Skeletal muscle tissue (tissue), 7 donors: ENCODE results near the genes BLM, FURIN and SV2B.

GRCh38 chr15:90460336-90460902 lies 69.3 kb upstream of the CRTC3 start:
- PRO-cap, 3 experiments: no peak in any of the 3 experiments
- RAMPAGE, long total RNA: no peak
- RRBS, 2 experiments: no CpG with 5 or more reads among the region's 7 CpGs

DNA sequence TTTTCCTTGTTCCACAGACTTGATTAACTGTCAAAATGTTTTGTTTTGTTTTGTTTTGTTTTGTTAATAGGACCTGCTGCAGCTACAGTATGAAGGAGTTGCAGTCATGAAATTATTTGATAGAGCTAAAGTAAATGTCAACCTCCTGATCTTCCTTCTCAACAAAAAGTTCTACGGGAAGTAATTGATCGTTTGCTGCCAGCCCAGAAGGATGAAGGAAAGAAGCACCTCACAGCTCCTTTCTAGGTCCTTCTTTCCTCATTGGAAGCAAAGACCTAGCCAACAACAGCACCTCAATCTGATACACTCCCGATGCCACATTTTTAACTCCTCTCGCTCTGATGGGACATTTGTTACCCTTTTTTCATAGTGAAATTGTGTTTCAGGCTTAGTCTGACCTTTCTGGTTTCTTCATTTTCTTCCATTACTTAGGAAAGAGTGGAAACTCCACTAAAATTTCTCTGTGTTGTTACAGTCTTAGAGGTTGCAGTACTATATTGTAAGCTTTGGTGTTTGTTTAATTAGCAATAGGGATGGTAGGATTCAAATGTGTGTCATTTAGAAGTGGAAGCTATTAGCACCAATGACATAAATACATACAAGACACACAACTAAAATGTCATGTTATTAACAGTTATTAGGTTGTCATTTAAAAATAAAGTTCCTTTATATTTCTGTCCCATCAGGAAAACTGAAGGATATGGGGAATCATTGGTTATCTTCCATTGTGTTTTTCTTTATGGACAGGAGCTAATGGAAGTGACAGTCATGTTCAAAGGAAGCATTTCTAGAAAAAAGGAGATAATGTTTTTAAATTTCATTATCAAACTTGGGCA lies 29.6 kb upstream of the CRTC3 start:
- PRO-cap, 3 experiments: no peak in any of the 3 experiments
- RAMPAGE, long total RNA: no peak
- RRBS, 2 experiments: no CpG with 5 or more reads among the region's 4 CpGs

DNA sequence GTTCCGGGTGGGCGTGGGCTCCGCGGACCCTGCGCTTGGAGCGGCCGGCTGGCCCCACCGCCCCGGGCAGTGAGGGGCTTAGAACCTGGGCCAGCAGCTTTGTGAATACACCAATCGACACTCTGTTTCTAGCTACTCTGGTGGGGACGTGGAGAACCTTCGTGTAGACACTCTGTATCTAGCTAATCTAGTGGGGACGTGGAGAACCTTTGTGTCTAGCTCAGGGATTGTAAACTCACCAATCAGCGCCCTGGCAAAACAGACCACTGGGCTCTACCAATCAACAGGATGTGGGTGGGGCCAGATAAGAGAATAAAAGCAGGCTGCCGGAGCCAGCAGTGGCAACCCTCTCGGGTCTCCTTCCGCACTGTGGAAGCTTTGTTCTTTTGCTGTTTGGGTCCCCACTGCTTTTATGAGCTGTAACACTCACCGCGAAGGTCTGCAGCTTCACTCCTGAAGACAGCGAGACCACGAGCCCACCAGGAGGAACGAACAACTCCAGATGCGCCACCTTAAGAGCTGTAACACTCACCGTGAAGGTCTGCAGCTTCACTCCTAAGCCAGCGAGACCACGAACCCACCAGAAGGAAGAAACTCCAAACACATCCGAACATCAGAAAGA lies 18.6 kb upstream of the CRTC3 start:
- PRO-cap, 3 experiments: no peak in any of the 3 experiments
- RAMPAGE, long total RNA: no peak
- RRBS, 2 experiments: no CpG with 5 or more reads among the region's 27 CpGs

DNA sequence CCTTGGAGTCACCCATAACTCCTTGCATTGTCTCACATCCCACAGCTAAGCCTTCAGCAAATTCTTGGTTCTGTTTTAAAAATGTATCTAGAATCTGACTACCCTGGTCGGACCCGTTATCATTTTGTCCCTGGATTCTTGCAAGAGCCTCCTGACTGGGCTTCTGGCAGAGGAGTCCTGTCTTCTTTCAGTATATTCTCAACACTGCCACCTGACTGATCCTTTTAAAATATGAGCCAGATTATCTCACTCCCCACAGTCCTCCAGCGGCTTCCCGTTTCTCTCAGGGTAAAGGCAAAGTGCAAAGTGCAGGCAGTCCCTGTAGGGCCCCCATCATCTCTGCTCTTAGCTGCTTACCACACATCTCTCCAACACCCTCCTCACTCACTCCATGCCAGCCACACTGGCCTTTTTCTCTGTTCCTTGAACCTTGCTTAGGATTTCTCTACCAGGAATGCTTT lies 28.4 kb downstream of the CRTC3 start:
- PRO-cap, 3 experiments: no peak in any of the 3 experiments
- RAMPAGE, long total RNA: no peak
- RRBS, 2 experiments: no CpG with 5 or more reads among the region's 4 CpGs

DNA sequence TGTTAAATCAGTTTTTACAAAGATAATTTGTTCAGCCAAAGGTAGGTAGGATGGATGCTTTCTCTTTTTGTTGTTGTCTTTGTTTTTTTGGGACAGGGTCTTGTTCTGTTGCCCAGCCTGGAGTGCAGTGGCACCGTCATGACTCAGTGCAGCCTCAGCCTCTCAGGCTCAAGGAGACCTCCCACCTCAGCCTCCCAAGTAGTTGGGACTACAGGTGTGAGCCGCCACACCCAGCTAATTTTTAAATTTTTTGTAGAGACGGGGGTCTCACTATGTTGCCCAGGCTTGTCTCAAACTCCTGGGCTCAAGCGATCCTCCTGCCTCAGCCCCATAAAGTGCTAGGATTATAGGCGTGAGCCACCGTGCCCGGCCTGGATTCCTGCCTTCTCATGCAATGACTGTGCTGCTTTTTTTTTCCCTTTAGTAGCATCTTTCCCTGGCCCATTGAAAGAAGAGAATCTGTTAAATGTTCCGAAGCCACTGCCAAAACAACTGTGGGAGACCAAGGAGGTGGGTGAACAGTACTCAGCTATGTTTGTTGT lies 87.8 kb downstream of the CRTC3 start:
- PRO-cap, 3 experiments: no peak in any of the 3 experiments
- RAMPAGE, long total RNA: no peak
- RRBS, 2 experiments: no CpG with 5 or more reads among the region's 8 CpGs

GRCh38 chr15:90716676-90717671 lies at the start of gene BLM:
Gene BLM (plus strand): TSS chr15:90717346.
- PRO-cap, 3 experiments: peak in 3 of 3 experiments; most common plus-strand start chr15:90717345 (in 1); most common minus-strand start chr15:90717122 (in 2)
- RAMPAGE, long total RNA: no peak
- RRBS, 2 experiments: 1 to 3% methylated on average over 18 to 19 of the region's 67 CpGs

- PRO-cap, 3 experiments: no peak in any of the 3 experiments
- RAMPAGE, long total RNA: no peak
- RRBS, 2 experiments: no CpG with 5 or more reads among the region's 17 CpGs
These were observed 50.2 kb upstream of the FURIN start for GRCh38 chr15:90818014-90818801.

DNA sequence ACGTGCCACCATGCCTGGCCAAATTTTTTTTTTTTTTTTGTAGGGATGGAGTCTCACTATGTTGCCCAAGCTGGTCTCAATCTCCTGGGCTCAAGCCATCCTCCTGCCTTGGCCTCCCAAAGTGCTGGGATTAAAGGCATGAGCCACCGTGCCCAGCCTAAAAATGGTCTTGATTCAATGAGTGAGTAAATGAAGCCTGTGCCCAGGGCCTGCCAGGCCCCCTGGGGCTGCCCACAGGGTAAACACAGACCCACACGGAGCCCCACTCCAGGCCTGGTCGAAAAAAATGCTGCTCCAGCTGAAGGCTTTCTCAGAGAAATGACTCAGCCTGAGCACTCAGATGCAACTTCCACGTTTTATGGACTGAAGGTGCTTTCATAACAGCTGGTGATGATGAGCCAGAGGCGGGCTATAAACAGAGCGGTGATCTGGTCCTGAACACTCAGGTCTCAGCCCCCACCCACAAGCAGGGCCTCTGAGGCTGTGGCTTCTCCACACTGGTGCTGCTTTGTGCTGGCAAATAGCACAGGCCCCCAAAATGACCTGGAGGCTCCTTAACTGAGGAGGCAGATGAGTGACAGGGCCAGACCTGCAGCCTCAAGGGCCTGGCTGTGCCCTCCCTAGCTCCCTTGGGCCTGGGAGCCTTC lies 23.3 kb upstream of the FURIN start:
- PRO-cap, 3 experiments: no peak in any of the 3 experiments
- RAMPAGE, long total RNA: no peak
- RRBS, 2 experiments: no CpG with 5 or more reads among the region's 7 CpGs

DNA sequence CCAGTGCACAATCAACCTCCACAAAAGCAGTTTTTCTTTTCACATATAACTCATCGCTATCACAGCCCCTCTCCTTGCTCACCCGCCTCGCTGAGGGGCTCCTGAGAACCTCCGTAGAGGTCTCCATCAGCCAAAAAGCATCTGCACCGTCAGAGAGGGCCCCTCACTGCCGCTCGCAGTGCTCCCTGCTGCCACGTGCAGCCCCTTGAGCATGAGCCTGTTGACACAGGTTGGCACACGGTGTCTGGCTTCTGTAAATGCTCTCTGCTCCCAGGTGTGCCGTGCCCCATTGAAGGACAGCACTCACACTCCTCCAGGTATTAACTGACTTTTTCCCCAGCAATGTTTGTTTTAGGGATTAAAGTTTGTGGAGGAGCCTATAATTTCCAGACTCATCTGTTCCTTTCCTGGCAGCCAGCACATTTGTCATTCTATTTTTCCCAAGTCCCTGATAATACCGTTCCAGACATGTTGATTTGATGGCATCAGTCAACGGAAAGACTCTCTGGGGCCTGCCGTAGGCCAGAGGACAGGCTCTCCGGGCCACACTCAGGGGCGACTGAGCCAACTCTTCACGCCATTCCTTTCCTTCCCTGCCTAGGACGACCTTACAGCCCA lies 2.1 kb upstream of the FURIN start:
- PRO-cap, 3 experiments: no peak in any of the 3 experiments
- RAMPAGE, long total RNA: no peak
- RRBS, 2 experiments: no CpG with 5 or more reads among the region's 17 CpGs

DNA sequence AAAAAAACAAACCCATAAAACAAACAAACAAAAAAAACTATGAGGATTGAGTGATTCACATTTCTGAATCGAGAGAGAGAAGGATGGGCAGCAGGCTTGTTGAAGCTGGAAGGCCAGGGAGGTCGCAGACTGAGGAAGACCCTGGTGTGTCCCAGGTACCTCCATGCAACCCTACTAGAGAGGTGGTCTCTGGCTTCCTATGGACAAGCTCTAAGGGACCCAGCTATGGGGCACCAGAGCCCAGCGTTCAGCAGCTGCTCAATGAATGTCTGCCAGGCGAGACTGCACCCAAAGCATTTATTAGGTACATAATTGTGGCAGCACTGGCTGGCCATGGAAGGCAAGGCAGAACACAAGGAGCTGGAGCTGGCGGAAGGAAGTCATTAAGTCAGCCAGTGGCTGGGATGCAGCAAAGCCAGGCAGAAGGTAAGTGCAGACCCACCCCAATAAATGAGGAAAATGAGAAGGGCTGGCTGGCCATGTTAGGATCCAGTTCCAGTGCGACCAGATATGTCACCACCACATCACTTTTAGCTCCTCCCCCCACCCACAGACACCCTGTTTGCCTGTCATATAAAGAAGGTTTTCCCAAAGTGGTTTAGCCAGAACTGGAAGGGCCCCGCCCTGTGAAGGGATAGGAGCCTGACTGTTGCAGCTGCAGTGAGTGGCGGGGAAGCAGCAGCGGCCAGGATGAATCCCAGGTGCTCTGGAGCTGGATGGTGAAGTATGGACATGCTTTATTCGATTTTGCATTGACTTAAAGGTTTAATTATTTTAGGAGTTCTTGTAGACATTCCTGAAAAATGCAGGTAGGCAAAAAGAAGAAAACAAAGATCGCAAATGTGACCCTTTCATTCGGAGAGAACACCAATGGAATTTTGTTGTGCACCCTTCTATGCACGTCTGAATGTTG lies at the start of gene FURIN:
TSS of gene FURIN (plus strand) at position 601 of the 913 bp plus-strand sequence.
- PRO-cap, 3 experiments: peak in 2 of 3 experiments; most common plus-strand start position 663 of the sequence (in 2)
- RAMPAGE, long total RNA: no peak
- RRBS, 2 experiments: no CpG with 5 or more reads among the region's 13 CpGs

DNA sequence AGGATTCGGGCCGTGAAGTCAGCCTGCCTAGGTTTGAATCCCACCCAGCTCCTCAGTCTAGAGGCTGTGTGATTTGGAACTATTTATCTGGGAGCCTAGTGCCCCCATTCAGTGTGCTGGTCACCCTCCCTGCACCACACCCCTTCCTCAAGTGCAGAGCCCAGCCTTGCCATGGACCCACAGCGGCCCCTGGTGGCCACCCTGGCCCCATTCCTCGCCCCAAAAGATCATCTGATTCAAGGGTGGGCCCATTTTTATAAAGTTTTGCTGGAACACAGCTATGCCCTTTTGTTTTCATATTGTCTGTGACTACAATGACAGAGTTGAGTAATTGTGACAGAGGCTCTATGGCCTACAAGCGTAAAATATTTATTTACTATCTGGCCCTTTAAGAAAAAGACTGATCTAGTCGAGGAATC lies 1.7 kb downstream of the FES start:
- PRO-cap, 3 experiments: peak in 1 of 3 experiments; most common minus-strand start position 54 of the sequence (in 1)
- RAMPAGE, long total RNA: no peak
- RRBS, 2 experiments: no CpG with 5 or more reads among the region's 6 CpGs

- PRO-cap, 3 experiments: no peak in any of the 3 experiments
- RAMPAGE, long total RNA: no peak
- RRBS, 2 experiments: no CpG with 5 or more reads among the region's 11 CpGs
These were observed 11.2 kb downstream of the MAN2A2 start for GRCh38 chr15:90914276-90914762.

DNA sequence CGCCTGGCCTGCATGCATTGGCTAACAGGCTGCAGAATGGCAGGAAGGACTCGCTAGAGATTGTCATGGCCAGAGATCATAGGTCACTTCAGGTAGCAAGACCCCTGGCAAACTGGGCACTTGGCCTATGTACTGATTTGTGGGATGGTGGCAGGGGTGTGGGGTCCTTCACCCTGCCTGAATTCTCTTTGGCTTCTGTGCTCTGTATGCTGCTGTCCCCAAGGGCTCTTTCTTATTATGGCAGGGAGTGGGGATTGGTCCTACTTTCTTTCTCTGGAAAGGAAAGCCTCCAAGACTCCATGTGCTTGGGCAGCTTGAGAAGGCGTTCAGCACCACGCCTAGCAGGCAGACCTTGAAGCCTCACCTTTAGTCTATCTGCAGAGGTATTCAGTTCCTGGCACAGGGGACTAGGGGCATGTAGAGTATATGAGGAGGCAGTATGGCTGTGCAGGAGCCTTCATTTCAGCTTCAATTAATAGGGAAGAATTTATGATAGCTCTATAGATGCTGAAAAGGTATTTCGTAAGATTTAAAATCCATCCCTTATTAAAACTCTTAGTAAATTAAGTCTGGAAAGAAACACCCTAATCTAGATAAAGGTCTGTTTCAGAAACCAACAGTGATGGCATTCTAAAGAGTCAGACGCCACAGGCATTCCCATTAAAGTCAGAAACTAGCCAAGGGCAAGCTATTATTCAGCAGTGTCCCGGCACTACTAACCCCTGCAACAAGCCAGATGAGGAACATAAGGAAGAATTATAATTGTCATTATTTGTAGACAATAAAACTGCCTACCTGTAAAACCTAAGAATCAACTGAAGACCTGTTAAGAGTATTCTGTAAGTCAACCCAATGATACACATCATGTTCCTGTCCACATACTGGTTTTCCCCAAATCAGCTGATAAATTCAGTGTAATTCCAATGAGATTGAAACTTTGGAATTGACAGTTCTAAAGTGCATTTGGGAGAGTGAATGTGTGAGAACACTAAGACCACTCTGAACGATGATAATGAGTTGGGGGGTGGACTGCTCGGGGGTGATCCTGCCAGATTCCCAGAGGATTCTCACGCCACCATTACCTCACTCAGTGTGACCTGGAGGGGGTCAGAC lies 11.6 kb downstream of the HDDC3 start:
- PRO-cap, 3 experiments: no peak in any of the 3 experiments
- RAMPAGE, long total RNA: no peak
- RRBS, 2 experiments: no CpG with 5 or more reads among the region's 10 CpGs

DNA sequence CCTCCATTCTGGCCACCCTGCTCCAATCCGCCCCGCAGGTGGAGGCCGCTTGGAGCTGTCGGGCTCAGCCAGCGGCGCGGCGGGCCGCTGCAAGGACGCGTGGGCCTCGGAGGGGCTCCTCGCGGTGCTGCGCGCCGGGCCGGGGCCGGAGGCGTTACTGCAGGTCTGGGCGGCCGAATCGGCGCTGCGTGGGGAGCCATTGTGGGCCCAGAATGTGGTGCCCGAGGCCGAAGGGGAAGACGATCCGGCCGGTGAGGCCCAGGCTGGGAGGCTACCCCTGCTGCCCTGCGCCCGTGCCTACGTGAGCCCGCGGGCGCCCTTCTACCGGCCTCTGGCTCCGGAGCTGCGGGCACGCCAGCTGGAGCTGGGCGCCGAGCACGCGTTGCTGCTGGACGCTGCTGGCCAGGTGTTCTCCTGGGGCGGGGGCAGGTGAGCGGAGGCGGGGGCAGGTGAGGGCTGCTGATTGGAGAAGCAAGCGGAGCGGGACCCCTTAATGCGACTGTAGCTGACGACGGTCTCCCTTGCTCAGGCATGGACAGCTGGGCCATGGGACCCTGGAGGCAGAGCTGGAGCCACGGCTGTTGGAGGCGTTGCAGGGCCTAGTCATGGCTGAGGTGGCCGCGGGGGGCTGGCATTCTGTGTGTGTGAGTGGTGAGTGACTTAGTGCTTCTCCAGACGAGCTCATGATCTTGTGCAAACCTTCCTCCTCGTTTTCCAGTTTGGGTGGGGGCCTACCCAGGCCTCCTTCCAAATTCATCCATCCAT lies 2.6 kb downstream of the RCCD1 start:
- PRO-cap, 3 experiments: no peak in any of the 3 experiments
- RAMPAGE, long total RNA: no peak
- RRBS, 2 experiments: 3 to 4% methylated on average over 16 of the region's 59 CpGs

- PRO-cap, 3 experiments: no peak in any of the 3 experiments
- RAMPAGE, long total RNA: no peak
- RRBS, 2 experiments: no CpG with 5 or more reads among the region's 10 CpGs
These were observed 4.4 kb downstream of the RCCD1 start for GRCh38 chr15:90958911-90959729.

GRCh38 chr15:91099555-91100743 lies at the start of gene SV2B:
Gene SV2B (plus strand): TSS chr15:91100257.
- PRO-cap, 3 experiments: no peak in any of the 3 experiments
- RAMPAGE, long total RNA: no peak
- RRBS, 2 experiments: 2% methylated on average over 26 of the region's 86 CpGs

GRCh38 chr15:91561294-91561738 lies 292.2 kb upstream of the SLCO3A1 start:
- PRO-cap, 3 experiments: peak in 2 of 3 experiments; most common plus-strand start chr15:91561543 (in 1); most common minus-strand start chr15:91561466 (in 1)
- RAMPAGE, long total RNA: no peak
- RRBS, 2 experiments: no CpG with 5 or more reads among the region's 8 CpGs

- PRO-cap, 3 experiments: no peak in any of the 3 experiments
- RAMPAGE, long total RNA: no peak
- RRBS, 2 experiments: no CpG with 5 or more reads among the region's 2 CpGs
These were observed 158.6 kb upstream of the SLCO3A1 start for GRCh38 chr15:91694916-91695216.

DNA sequence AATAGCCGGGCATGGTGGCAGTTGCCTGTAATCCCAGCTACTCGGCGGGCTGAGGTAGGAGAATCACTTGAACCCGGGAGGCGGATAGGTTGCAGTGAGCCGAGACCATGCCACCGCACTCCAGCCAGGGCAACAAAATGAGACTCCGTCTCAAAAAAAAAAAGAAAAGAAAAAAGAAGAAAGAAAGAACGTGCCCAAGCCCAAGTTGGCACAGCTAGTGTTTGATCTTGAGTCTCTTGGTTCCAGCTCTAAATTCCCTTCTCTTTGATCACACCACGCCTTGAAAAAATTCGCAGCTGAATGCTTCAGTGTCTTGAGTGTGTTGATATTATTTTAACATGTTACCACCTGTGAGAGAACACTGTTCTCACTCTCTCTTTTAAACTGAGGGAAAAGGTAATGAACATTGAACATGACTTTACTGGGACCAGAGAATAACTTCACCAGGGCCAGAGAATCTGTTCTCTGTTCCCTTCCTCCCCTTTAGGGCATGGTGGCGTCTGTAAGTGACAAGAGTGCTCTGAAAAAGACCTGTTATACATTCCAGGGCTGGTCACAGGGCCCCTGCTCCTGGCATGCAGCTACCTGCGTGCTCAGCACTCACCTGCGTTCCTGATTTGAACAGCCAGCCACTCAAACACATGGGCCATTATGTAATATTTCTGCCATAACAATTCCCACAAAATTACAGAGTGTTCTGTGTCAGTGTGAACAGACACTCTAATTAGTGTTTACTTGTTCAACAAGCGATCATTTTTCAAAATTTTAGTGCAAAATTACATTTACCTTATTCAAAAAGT lies 19.1 kb downstream of the SLCO3A1 start:
- PRO-cap, 3 experiments: no peak in any of the 3 experiments
- RAMPAGE, long total RNA: no peak
- RRBS, 2 experiments: no CpG with 5 or more reads among the region's 15 CpGs

DNA sequence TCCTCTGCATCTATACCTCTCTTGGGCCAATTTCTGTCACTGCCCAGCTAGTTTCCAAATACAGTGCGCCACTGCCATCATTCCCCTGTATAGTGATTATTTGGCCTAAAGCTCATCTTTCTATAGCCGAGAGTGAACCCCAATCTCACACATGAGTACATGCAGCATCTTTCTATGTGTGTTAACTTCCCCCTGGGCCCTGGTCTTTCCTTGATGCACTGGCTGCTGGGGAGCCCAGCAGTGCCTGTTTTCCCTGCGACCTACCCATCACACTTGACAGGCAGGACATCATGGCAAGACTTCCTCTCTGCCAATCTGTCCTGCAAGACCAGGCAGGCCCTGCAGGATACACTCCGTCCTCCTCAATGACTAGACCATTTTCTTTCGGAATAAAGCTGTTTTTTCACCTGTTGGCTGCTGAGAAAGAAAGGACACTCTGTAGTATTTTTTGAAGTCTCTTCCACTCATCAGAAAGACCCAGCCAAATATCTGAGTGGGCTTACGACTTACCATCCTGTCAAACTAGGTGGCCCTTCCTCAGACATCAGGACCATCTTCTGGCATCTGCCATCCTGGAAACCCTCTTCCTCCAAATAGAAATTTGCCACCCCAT lies 47.5 kb downstream of the FAM174B start:
- PRO-cap, 3 experiments: no peak in any of the 3 experiments
- RAMPAGE, long total RNA: no peak
- RRBS, 2 experiments: no CpG with 5 or more reads among the region's 6 CpGs